Thoracic aorta (tissue), 1 donor: ENCODE measurements around a stretch of chr15.

DNA sequence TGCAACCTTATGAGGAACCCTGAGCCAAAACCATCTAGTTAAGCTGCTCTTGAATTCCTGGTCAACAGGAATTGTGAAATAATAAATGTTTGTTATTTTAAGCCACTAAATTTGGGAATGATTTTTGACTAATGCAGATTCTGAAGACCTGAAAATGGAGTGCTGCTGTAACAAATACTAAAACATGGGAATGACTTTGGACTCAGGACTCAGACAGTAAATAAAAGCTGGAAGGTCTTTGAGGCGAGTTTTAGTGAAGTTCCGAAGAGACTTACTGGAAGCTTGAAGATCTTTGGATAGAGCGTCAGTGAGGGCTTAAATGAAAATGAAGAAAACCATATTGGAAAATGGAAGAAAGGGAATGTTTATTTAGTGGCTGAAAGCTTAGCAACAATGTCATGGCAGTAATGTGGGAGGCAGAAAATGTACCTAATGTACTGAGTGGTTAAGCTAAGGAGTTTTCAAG, 73.2 kb downstream of the SPRED1 start:
- RAMPAGE, long total RNA, result no peak

DNA sequence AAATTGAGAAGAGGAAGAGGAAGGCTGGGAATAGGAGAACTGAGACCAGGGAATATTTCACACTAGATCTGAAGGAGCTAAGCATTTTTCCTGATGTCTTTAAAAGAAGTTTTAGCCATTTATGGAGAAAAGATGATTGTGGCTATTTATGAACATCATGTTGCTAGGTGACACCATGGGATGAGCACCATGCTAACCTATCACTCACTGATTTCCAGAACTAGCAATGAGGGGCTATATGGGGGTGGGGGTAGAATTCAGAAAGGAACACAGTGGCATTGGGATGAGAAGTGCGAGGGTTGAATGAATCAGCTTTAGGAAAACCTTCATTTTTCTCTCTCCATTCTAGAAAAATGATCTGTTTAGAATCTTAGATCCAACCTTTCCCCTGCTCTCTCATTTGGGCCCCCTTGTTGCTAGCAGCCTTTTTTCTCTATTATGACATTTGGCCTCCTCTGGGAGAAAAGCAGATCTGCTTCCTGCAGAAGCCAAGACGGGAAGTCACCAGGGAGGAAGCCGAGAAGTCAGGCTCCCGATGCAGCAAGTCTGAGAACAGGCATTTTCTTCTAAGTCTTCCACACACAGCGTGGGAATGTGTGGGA, 76.0 kb upstream of the FAM98B start:
- RAMPAGE, long total RNA, result no peak

- RAMPAGE, long total RNA, result no peak
These were observed 12.2 kb upstream of the RASGRP1 start for GRCh38 chr15:38576642-38577483.

GRCh38 chr15:38685726-38686636, 121.4 kb upstream of the RASGRP1 start:
- RAMPAGE, long total RNA, result no peak

- RAMPAGE, long total RNA, result no peak
These were observed 452.6 kb upstream of the THBS1 start for GRCh38 chr15:39128151-39128789.

DNA sequence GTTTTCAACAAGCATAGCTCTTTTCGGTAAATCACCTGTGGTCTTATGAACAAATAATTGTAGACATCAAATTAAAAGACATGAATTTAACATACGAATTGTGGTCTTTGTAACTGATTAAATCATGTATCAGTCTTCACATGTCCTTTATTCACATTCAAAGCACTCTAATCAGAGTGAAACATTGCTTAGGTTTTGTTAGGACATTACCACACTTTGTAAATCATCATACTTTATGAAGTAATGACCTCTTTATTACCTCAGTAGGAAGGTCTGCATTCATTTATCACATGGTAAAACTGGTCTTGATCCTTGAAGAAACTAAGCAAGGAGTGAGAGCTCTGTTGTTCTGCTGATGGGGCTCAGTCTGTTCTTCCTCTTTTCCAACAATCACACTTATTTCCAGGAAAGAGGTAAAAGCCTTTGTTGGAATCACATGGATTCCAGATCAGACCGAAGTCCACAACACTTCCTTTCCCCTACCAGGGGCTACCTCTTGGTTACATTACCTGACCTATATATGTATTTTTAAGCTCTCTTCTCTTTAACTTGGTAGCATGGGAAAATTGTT, 413.4 kb upstream of the THBS1 start:
- RAMPAGE, long total RNA, result no peak

GRCh38 chr15:39242396-39242866, 338.4 kb upstream of the THBS1 start:
- RAMPAGE, long total RNA, result no peak

- RAMPAGE, long total RNA, result no peak
These were observed 222.4 kb upstream of the THBS1 start for GRCh38 chr15:39358306-39359102.

DNA sequence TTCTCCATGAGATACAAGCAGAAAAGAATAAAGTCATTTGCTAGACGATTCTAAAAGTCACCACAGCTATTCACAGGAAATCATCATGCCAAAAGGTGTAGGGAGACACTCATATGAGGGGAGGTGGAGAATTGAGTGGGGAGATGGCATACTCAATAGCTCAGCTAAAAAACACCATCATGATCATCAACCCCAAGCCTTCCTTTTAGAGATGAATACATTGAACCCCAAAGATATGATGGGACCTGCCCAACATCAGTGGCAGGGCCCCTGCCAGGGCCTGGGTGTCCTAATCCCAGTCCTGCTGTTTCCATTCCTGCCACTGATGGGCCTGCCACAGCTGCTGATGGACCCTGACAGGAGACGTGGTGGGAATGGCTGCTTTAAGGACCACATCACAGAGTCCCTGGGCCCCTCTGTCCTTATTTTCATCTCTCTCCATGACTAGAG, 160.9 kb upstream of the THBS1 start:
- RAMPAGE, long total RNA, result no peak

- RAMPAGE, long total RNA, result no peak
These were observed 12.3 kb downstream of the THBS1 start for GRCh38 chr15:39592978-39593877.

GRCh38 chr15:39599383-39599782, 18.5 kb downstream of the THBS1 start:
- RAMPAGE, long total RNA, result no peak

- RAMPAGE, long total RNA, result no peak
These were observed 32.4 kb downstream of the GPR176 start for GRCh38 chr15:39887479-39888248.

- RAMPAGE, long total RNA, result no peak
These were observed 768 bp downstream of the GPR176 start for GRCh38 chr15:39919281-39919714.

DNA sequence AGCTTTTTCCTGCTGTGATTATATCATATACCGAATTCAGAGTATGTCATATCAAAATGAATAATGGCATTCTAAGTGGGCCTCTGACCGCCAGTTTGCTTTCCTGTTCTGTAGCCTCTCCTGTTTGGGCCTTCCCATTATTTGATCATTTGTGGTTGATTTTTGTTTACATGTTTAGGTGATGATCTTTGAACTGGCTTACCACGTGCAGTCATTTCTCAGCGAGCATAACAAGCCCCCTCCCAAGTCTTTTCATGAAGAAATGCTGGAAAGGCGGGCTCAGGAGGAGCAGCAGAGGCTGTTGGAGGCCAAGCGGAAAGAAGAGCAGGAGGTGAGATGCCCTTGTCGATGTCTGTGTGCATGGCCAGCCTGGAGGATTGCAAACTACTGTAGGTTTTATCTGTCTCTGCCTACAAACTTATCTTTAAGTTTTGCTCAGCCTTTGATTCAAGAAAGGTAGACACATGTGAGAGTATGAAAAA, 15.1 kb downstream of the EIF2AK4 start:
- RAMPAGE, long total RNA, result no peak

GRCh38 chr15:40047251-40048247, 8.6 kb upstream of the SRP14 start:
- RAMPAGE, long total RNA, result no peak

DNA sequence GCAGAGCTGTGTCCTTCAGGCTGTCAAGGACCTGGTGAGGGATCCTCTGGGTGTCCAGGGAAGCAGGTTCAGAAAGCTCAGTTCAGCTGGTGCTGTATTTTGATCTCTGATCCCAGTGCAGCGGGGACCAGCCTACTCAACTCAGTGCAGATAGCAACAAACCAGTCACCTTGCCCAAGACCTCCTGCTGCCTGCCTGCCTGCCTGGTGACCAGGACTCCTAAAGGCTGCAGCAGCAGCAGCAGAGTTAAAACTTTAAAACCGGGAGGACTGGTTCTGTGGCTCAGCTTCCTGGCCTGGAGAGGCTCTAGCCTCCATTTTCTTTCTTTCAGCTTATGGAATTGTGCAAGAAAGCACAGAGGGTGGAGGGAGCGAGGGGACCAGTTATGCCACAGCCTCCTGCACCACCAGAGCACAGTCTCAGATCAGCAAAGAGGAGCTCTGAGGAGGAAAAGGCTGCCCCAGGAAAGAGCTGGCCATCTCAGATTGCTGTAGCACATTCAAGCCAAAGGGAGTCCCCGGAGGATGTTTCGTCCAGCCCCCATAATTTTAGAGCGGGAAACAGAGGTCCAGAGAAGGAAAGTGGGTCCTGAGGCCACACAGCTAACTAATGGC, 6.4 kb downstream of the PAK6 start:
- RAMPAGE, long total RNA, result no peak

GRCh38 chr15:40367524-40368590, 9.8 kb downstream of the DISP2 start:
- RAMPAGE, long total RNA, result no peak

DNA sequence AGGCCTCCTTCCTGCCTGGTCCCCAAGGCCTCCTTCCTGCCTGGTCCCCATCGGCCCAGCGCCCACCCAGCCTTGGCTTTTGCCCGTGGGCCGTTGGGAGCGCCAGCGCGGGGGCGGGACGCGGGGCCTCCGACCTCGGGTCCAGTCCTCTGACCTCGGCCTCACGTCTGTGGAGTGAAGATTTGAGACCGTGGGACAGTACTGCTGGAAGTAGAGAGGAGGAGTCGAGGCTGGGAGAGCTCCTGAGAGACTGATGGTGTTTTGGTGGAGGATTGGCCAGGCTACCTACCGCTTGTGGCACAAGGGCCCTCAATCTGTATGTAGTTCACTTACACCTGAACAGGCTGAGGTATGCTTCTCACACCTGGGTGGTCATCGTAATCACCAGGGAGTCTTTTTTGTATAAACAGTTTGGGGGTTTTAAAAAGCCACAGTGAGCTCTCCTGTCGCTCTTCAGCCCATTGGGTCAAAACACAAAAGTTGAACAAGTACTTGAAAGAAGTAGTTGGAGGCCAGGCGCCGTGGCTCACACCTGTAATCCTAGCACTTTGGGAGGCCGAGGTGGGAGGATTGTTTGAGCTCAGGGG, 500 bp downstream of the IVD start:
- RAMPAGE, long total RNA, result no peak

DNA sequence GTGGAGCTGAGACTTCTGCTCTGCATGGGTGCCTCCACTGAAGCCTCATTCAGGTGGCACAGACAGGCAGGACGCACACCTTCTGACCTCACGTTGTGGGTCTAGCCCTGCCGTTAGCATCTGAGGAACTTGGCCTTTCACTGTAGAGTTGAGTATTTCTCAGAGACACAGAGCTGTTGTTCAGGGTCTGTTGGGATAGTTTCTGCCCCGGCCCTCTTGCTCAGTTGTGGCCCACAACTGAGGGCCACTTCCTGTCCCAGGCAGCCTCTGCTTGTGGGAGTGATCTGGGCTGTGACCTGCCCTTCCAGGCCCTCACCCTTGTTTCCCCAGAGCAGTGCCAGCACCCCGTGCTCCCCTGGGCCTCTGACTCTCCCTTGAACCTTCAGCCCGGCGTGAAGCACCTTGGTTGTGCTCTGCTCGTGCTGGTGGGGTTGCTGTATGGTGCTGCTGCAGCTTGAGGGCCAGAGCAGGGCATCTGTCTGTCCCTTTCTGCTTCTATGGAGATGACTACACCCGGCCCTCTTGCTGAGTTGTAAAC, 11.6 kb downstream of the BAHD1 start:
- RAMPAGE, long total RNA, result no peak

- RAMPAGE, long total RNA, result no peak
These were observed 868 bp downstream of the CHST14 start for GRCh38 chr15:40471306-40472398.